ENCODE measurements around a stretch of chr19.

DNA sequence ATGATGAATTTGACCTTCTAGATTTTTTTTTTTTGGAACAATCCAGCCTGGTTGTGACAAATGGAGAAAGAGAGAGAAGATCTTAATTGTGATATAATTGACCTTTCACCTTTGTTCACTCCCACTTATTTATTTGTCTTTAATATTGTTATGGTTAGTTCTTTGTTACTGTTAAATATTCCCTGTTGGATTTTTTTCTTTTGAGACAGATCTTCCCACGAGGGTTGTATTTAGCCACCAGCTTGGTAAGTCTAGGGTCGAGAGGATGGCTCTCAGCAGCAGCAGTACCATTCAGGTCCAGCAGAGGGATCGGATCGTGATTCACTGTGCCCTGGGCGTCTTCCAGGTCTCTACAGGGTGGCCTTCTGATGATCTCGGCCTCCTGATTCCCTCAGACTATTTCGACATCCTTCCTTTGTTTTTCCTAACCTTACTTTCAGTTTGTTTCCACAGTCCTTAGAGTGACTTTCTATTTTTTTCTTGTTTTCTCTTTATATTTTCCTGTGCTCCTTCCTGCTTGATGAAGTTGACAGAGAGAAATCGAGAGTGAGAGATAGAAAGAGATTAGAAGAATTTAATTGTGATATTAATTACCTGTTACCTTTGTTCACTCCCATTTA lies 1437.0 kb downstream of the UQCRFS1 start:
- PRO-cap = no peak

DNA sequence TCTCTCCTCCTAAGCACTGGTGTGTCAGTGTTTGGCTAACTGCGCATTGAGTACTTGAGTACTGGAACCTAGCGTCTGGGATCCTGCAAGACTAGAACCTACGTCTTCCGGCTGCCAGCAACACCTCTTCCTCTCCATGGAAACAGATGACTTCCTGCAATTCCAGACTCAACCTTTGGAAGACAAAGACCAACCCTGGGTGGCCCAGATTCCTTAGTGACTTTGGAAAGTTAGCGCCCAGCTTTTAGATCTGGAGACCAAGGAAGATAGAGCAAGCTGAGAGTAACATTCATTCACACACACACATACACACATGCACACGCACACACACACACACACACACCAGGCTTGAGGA lies 789.0 kb downstream of the UQCRFS1 start:
- PRO-cap = no peak

- PRO-cap = no peak
Observed at GRCh38 chr19:28608435-28609850, 604.0 kb downstream of the UQCRFS1 start.

GRCh38 chr19:29405656-29406106 lies 120.1 kb upstream of the VSTM2B start:
- PRO-cap = no peak

- PRO-cap = no peak
Observed at GRCh38 chr19:29830958-29831641, 19.3 kb downstream of the CCNE1 start.

GRCh38 chr19:30340167-30340511 lies 32.0 kb upstream of the ZNF536 start:
- PRO-cap = unidirectional peak, plus-strand start at chr19:30340343

GRCh38 chr19:30547848-30548317 lies 175.7 kb downstream of the ZNF536 start:
- PRO-cap = no peak

- PRO-cap = no peak
Observed at GRCh38 chr19:30669341-30670370, 297.5 kb downstream of the ZNF536 start.

DNA sequence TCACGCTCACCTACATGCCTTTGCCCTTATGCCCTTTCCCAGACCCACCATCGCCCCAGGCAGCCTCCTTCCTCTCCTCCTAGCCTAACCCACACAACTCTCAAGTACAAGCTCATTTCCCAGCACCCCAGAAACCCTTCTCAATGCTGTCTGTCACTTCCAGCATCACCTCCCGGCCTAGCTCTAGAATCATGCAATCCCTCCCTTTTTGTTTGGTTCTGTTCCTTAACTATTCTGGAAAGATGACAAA lies 454.0 kb upstream of the TSHZ3 start:
- PRO-cap = unidirectional peak, plus-strand start at position 160 of the sequence

GRCh38 chr19:32652841-32653727 lies 21.9 kb downstream of the ANKRD27 start:
- PRO-cap = no peak

DNA sequence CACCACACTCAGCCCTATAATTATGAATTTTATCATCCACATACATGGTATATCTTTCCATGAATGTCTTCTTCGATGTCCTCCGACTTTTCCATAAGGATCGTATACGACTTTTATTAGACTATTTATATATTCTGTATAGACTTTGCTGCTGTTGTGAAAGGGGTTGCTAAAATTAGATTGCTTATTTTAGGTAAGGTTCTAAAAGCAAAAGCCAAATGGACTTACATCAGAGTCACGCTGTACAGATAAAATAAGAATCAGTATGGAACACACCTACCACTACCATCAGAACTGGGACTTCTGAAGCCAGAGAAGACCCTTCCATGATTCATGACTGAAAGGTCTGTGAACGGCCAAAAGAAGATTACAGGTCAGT lies 8.9 kb downstream of the ANKRD27 start:
- PRO-cap = no peak

- PRO-cap = no peak
Observed at GRCh38 chr19:32676207-32676929, 720 bp downstream of the RGS9BP start.

DNA sequence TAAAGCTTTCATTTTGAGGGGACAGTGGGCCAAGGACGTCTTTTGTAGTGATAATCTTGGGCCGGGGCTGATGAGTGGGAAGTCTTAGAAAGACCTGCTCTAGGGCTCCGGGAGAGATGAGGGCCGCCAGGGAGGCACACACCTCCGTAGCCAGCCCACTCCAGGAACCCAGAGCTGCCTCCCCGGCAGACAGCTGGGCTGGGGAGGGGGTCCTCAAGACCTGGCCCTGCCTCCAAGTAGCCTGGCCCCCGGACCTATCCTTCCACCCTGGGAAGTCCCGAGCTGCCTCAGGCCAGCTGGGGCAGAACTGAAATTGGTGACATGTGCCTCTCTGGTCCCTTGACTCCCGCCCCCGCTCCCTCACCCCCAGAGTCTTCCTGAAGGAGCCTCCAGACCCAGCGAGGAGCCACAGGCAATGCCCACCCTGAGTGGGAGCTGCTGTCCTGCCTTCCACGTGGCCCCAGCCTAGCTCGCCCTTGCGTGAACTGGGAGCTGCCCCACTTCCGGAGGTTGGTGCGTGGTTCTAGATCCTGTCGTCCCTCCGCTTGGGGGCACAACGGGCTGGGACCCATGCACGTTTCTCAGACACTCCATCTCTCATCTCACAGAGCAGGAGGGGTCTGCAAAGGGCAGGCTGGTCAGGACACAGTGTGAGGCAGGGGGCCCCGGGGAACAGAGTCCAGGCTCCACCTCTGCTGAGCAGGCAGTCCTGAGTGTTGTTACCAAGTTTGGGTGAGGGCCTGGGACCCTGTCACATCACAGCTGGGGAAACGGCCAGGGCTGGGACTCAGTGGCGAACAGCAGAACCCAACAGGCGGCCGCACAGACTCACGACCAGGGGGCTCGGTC lies 34.6 kb downstream of the CEBPA start:
- PRO-cap = bidirectional peak, plus-strand start at position 392 of the sequence, minus-strand start at position 269 of the sequence

DNA sequence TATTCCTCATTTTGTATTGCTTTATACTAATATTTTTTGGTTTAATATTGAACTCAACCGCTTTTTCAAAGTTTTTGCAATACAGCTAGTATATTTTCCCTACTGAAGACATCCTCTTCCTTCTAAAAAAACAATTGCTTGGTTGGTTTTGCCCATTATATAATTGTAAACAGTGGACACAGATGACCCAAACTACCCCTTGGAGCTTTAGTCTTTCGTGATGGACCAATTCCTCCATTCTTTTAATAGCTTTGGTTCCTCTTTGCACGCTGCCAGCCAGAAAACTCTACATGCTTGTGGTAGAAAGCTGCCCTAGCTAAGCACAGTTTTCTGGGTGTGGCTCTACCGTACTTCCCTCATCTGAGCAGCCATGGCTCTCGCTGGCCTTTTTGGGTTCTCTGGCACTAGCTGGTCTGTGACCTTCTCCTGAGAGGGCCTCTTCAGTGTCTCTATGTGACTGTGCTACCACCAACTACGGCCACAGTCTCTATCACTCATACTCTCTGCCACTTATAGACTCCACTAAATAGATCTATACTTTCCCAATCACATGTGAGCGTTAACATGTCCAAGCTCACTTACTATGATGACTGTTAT lies 29.9 kb upstream of the CEBPA start:
- PRO-cap = no peak

DNA sequence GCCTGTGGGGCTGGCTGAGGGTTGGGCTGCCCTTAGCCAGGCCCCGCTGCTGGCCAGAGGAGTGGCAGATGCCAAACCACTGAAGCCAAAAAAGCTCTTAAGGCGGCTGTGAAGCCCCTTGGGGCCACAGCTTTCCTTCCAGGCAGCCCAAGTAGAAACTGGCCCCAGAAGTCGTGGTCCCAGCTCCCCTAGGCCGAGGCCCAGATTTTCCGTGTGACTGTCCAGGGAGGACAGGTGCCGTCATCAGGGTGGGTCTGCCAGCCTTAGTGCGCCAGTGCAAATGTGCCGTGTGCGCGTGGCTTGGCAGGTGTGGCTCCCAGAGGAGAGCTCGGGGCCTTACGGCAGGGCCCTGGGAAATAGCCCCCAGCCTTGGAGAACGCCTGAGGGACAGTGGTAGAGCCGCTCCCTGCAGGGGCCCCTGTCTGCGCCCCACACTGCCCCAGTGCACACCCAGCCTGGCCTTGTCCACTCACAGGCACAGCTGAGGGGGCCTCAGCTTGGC lies 14.9 kb downstream of the CEBPG start:
- PRO-cap = no peak

DNA sequence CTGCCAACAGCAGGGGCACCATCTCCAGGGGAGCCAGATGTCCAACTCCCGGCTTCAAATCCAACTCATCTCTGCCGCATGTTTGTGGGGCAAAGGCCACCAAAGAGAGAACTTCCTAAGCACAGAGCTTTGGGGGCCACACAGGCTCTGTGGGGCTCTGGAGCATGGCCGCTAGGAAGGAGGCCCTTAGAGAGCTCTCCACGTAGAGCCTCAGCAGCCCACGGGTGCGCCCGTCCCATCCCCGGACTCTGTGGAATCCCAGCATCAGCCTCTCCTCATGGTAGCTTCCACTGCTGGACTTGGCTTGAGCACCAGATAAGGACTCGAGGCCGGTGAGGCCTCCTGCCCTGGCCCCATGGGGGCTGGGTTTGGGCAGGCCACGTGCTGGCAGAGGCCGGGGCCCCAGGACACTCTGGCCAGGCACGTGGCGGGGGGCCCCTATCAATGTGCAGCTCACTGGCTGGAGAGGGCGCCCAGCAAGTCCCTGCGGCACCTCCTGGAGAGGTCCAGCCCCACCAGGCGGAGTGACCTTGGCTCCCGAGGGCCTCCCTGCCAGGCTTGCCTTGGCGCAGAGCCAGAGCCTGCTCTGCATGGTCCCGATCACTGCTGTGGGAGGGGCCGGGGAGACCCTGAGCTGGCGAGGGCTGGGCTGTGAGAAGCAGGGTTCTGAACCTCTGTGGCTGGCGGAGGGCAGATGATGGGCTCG lies 18.8 kb downstream of the CEBPG start:
- PRO-cap = no peak

- PRO-cap = no peak
Observed at GRCh38 chr19:33405824-33406200, 32.3 kb downstream of the CEBPG start.

DNA sequence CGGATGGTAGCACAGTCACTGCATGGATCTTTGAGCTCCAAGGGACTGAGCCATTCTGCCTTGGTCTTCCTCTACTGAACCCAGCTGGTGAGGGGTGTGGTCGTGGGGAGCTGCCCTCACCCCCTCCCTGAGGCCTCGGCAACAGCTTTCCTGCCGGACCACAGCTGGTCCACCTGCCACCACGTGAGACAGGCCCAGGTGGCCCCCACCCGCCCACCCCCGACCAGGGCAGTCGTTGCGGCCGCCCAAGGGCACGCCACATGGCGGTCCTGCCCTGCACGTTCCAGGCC lies 40.8 kb downstream of the CEBPG start:
- PRO-cap = no peak

- PRO-cap = no peak
Observed at GRCh38 chr19:33508853-33509326, 12.7 kb downstream of the PEPD start.

GRCh38 chr19:33820925-33821156 lies 24.2 kb downstream of the KCTD15 start:
- PRO-cap = no peak

All from bronchial lymph node (tissue), 1 donor.